Endodermal cell (in vitro differentiated cells): ENCODE results near the genes NKX2-8, PAX9 and FOXA1.

- PRO-cap = no peak
Measured at GRCh38 chr14:34036416-34036907, 85.6 kb upstream of the EGLN3 start.

- PRO-cap = no peak
Measured at GRCh38 chr14:34139689-34140217, 188.9 kb upstream of the EGLN3 start.

DNA sequence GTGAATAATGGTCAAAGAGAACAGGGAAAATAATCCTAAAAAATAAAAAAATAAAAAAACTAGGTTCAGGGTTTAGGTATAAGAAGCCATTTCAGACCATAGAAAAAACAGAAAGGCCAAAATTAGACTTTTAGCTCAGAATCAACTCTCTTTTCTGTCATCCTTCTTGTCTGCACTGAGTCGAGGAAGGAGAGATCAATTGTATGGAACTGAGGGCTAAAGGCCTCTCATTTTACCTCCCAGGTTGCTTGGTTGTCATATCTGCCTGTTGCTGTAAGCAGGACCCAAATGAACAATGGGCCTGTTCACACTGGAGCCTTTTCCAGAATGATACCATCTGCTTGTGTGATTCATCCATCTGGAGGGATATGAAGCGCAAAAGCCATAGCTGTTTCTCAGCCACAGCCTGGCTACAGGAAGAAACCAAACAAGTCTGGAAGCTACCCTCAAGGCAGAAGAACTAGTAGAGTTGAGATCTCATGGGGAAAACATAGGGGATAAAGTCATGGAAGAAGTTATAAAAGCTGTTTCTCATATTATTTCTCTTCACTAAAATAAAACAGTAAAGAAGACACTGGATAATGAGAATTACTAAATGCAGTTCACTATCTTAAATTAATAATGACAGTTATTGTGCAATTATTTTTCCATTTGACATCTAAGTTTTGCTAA is 106.5 kb downstream of the SPTSSA start:
- PRO-cap = no peak

GRCh38 chr14:34546166-34546590 is 6.7 kb upstream of the EAPP start:
- PRO-cap = no peak

DNA sequence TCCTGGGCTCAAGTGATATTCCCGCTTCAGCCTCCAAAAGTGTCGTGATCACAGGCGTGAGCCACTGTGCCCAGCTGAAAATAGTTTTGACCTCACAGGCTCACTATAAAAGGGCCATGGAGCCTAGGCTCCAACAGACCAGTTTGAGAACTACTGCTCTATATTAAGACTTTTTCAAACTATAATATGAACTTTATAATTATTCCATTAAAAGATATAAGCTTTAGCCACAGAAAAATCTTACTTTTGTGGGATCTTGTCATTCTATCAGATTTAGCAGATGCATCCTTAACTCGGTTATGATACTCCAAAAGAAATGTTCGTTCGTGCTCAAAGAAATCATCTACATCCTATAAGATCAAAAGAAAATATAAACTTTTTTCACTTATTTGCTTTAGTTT is 37.1 kb downstream of the SNX6 start:
- PRO-cap = no peak

- PRO-cap = no peak
Measured at GRCh38 chr14:34597382-34597774, 32.6 kb downstream of the SNX6 start.

GRCh38 chr14:34605462-34605926 is 24.5 kb downstream of the SNX6 start:
- PRO-cap = no peak

- PRO-cap = no peak
Measured at GRCh38 chr14:34710972-34711585, 3.3 kb downstream of the CFL2 start.

GRCh38 chr14:34983181-34983638 is 418 bp downstream of the SRP54 start:
- PRO-cap = unidirectional peak, minus-strand start at chr14:34983351

GRCh38 chr14:35121462-35121629 is 444 bp downstream of the PPP2R3C start:
- PRO-cap = bidirectional peak, plus-strand start at chr14:35121569, minus-strand start at chr14:35121362

DNA sequence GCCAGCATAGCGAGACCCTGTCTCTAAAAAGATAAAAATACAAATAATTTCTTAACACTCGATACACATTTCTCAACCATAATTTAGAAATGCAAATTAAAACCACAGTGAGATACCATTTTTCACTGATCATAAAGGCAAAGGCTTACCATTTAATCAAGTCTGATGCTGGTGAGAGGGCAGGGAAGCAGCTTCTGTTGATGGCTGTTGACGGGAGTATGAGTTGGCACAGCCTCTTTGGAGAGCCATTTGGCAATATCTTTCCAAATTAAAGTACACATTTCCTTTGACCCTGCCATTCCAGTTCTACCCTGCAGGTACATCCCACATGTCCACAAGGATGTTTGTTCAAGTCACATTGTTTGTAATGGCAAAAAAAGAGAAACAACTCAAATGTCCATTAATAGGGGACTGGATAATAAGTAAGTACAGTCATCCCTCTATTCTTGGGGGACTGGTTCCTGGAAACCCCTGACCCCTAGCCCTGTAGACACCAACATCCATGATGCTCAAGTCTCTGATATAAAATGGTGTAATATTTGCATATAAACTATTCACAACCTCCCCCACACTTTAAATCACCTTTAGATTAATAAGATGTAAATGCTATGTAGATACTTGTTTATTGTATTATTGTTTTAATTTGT is 50.7 kb downstream of the NFKBIA start:
- PRO-cap = no peak

DNA sequence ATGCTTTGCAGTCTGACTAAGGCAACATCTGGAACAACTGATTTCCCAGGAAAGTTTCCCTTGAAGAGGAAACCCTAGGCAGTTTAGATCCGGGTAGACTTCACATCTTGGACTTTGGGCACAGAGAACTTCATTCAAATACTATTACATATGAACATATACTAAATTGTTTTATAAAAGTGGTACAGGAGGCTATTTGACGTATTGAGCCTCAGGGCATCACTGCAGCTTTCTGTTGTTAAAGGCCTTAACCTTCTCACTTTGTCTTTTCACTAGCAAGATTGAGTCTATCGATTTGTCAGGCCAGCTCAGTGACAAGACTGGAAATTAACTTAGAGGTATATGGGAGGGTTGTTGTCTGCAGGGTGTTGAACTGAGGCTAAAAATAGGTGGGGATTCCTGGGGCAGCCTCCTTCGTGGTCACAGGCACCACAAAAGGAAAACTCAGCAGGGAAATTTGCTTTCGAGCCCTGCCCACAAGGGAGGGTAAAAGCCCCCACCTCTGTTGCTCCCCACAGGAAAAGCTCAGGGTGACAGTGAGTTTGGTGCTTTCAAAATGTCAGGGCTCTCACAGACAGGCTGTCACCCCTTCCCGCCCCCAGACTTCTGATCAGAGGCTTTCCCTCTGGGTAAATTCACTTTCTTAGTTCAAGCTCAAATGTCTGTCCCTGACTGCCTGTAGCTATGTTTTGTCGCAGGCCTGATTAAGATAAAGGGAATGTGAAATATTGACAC is 11.5 kb upstream of the NFKBIA start:
- PRO-cap = no peak

- PRO-cap = no peak
Measured at GRCh38 chr14:35932655-35933241, 106.6 kb downstream of the BRMS1L start.

- PRO-cap = no peak
Measured at GRCh38 chr14:36067511-36068218, 241.5 kb downstream of the BRMS1L start.

GRCh38 chr14:36582109-36582867 is at the start of gene NKX2-8:
TSS of gene NKX2-8 (minus strand) at chr14:36582614.
- PRO-cap = no peak

GRCh38 chr14:36655752-36656608 is 5.7 kb upstream of the PAX9 start:
- PRO-cap = no peak

GRCh38 chr14:36661581-36662497 is at the start of gene PAX9:
TSS of gene PAX9 (plus strand) at chr14:36661860.
- PRO-cap = no peak

- PRO-cap = bidirectional peak, plus-strand start at chr14:37595121, minus-strand start at chr14:37595110; bidirectional peak, plus-strand start at chr14:37595349, minus-strand start at chr14:37595323
Measured at GRCh38 chr14:37594835-37595494, at the start of gene FOXA1. TSS of gene FOXA1 (minus strand) at chr14:37595249.

GRCh38 chr14:38192862-38193742 is 14.6 kb upstream of the SSTR1 start:
- PRO-cap = unidirectional peak, minus-strand start at chr14:38193160; unidirectional peak, minus-strand start at chr14:38193208

- PRO-cap = no peak
Measured at GRCh38 chr14:38254198-38255017, 1.5 kb downstream of the CLEC14A start.